Left ventricle myocardium (tissue), 1 donor: ENCODE measurements around a stretch of chr21.

DNA sequence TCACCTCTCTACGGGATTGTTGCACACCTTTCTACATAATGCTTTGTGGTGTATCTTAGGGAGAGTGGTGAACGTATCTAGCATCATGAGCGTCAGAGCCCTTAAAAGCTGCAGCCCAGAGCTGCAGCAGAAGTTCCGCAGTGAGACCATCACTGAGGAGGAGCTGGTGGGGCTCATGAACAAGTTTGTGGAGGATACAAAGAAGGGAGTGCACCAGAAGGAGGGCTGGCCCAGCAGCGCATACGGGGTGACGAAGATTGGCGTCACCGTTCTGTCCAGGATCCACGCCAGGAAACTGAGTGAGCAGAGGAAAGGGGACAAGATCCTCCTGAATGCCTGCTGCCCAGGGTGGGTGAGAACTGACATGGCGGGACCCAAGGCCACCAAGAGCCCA is 2.6 kb downstream of the CBR1 start:
- PRO-cap = no peak

GRCh38 chr21:36075088-36075463 is 5.3 kb downstream of the CBR1 start:
- PRO-cap = no peak

GRCh38 chr21:36134785-36135013 is 180 bp upstream of the CBR3 start:
- PRO-cap = bidirectional peak, plus-strand start at chr21:36135086, minus-strand start at chr21:36134958

- PRO-cap = no peak
These were observed 6.6 kb downstream of the CBR3 start for GRCh38 chr21:36141333-36142054.

- PRO-cap = no peak
These were observed 1.2 kb upstream of the DOP1B start for GRCh38 chr21:36155253-36155975.

DNA sequence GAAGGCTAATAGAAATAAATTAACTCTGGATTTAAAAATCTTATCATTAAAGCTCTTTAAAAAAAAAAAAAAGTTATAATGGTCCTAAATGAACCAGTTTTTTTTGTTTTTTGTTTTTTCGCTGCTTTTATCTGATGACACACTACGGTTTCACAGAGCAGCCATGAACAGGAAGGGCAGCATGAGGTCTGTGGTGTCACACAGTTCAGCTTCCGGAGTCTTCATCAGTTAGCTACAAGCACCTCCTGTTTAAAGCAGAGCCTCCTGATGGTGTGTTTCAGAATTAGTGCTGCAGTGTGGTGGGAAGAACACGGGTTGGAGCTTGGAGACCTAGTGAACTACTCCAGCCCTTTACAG is 17.2 kb downstream of the DOP1B start:
- PRO-cap = no peak

DNA sequence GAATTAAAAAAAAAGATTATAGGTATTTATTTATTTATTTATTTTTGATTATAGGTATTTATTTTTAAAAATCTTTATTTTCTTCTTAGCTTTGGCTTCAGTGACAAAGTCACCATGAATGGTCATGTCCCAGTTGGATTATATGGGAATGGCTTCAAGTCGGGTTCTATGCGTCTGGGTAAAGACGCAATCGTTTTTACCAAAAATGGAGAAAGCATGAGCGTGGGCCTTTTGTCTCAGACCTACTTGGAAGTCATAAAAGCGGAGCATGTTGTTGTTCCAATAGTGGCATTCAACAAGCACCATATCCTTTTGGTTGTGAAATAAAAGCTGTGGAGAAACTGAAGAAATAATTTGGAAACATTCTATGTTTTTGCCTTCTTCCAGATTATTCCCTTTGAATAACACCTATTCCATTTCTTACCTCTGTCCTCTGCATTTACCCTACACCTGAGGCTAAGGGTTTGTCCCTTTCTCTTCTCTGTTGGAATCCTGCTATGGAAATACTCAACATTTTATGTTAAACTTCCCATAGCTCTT is 17.7 kb downstream of the MORC3 start:
- PRO-cap = no peak

DNA sequence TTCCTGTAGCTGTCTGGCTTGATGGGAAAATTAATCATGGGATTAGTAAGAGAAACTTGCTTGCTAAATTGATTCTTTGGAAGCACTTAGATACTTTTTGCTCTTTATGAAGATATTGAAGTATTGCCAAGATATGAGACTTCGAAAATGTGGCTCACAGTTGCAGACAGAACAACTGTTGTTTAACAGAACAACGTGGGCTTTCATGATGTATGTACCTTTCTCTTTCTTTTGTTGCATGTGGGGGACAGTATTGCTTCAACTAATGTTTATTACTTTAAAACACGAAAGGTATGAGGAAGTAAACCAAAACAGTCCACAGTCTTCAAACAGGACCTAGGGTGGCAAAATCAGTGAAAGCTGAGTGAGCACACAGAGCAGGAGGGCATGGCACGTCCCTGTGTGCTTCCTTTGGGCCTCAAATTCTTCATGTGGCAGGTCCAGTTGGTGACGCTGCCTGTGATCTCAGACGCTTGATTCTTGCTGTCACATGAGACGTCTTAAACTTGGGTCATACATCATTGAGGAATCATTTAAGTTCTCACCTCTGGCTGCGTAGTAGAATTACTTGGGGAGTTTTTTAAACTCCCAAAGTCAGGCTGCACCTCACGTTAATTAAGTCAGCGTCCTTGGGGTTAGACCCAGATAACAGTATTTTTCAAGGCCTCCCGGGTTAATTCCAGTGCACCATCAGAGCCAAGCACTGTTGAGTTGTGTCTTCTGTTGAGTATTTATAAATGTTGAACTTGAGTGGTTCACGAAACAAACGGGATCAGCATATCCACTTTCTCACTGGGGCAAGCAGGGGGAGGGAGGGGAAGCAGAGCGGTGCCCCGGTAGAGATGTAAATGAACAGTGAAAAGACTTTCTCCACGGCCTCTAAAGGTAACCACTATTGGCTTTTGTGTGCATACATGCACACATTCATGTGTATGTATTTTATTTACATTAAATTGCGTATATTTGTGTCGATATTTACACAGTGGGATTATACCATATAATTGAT is 7.6 kb upstream of the CHAF1B start:
- PRO-cap = no peak

- PRO-cap = no peak
These were observed 1.7 kb upstream of the CLDN14 start for GRCh38 chr21:36481374-36482235.

DNA sequence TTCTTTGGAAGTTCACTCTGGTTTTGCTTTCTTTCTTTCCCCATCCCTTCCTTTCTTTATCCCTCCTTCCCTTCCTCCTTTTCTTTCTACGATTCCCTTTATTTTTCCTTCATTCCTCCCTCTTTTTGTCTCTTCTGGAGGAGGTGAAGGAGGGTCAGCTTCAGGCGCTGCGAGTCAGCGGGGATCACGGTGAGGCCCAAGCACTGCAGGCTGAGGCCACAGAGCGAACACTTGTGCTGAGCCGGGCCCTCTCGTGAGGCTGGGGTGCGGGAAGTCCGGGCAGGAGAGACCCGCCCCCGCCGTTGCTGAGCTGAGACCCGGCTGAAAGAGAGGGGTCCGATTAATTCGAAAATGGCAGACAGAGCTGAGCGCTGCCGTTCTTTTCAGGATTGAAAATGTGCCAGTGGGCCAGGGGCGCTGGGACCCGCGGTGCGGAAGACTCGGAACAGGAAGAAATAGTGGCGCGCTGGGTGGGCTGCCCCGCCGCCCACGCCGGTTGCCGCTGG is 1.6 kb downstream of the SIM2 start:
- PRO-cap = no peak

- PRO-cap = no peak
These were observed 20.1 kb downstream of the SIM2 start for GRCh38 chr21:36718933-36719568.

- PRO-cap = no peak
These were observed 55.2 kb downstream of the SIM2 start for GRCh38 chr21:36754073-36754632.

GRCh38 chr21:36862689-36863631 is 103.5 kb downstream of the HLCS start:
- PRO-cap = no peak

DNA sequence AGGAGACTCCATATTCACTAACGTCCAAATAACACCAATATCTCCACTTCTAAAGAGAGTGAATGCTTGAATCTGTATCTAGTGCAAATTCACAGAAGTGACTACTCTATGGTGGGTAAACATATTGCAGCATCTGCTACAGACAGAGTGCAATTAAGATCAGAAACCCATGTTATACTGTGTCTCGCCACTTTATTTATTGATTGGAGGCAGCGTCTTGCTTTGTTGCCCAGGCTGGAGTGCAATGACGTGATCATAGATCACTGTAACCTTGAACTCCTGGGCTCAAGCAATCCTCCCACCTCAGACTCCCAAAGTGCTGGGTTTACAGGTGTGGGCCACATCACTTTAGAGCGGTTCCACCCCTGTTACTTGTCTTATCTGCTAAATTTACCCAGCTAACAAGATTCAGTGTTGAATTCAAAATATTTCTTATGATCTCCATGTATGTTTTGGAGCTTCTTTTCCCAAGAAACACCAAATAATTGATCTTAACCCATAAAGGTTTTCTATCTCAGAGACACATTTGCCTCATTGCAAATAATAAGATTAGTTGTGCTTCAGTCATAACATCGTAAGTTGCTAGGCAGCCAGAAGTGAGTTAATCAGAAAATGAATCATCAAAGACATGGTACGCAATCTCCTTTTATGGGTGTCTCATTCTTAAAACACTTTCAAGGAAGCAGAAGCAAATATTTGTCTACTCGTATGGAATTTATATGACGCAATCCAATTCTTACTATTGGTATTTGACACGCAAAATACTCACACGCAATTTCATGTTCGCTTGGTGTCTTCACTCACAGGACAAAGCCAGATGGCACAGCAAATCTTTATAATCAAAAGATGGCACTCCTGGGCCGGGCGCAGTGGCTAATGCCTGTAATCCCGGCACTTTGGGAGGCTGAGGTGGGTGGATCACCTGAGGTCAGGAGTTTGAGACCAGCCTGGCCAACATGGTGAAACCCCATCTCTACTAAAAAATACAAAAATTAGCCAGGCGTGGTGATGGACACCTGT is 56.8 kb downstream of the HLCS start:
- PRO-cap = no peak

DNA sequence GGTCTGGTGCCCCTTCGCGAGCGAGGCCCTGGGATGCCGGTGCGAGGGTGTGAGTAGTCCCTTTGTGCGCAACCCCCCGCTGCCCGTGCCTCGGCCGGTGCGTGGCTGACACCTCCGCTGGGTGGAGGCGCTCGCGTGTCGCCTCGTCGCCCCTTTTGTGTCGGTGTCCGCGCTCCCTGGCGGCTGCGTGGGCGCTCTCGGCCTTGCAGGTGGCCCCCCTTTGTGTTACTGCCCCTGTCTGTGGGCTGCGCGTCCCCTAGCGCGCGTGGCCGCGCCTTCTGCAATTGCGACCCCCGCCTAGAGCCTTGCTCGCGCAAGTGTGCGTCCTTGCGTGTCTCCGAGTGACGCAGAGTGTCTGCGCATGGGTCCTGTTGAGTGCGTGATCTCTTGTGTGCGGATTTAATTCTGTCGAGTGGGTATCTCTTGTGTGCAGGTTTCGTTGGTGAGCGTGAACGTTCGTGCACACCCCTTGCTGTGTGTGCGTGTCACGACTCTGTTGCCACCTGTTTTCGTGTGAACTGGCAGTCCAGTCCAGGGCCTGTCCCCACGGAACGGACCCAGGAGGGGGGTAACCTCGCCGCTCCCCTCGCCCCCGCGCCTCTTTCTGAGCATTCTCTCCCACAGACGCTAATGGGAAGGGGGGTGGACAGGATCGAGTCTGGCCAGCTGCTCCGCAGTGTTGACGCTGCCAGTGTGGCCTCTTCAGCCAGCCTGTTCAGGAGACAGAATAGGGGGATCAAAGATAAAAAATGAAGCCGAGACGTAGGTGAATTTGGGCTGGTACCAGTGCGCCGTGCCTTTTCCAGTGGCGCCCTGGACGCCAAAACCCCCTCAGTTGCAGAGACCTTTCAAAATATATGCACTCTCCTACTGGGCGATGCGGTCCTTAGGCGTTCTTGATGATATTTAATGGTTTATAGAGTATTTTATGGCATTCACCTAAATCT is 820 bp downstream of the TTC3 start:
- PRO-cap = bidirectional peak, plus-strand start at position 349 of the sequence, minus-strand start at position 319 of the sequence

GRCh38 chr21:37086456-37087553 is 13.8 kb downstream of the TTC3 start:
- PRO-cap = no peak

DNA sequence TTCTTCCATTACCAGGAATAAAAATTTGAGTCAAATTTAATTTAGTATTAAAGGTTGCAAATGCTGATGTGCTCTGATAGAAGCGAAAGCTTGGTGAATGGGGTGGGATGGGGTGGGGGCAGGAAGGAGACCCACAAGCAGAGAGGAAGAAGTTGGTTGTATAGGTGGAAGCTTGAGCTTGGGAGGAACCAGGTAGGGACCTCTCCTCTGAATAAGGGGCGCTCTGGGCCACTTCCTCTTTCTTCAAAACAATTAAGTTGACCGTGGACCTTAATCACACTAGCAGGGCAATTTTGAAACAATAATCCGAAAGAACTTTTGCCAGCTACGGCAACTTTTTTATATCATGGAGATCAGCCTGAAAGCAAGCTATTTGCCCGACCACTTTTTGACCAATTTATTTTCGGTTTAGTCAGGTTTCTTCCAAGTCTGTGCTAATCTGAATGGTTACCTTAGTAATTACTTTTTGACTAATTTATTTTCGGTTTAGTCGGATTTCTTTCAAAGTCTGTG is 1.8 kb upstream of the DYRK1A start:
- PRO-cap = no peak

DNA sequence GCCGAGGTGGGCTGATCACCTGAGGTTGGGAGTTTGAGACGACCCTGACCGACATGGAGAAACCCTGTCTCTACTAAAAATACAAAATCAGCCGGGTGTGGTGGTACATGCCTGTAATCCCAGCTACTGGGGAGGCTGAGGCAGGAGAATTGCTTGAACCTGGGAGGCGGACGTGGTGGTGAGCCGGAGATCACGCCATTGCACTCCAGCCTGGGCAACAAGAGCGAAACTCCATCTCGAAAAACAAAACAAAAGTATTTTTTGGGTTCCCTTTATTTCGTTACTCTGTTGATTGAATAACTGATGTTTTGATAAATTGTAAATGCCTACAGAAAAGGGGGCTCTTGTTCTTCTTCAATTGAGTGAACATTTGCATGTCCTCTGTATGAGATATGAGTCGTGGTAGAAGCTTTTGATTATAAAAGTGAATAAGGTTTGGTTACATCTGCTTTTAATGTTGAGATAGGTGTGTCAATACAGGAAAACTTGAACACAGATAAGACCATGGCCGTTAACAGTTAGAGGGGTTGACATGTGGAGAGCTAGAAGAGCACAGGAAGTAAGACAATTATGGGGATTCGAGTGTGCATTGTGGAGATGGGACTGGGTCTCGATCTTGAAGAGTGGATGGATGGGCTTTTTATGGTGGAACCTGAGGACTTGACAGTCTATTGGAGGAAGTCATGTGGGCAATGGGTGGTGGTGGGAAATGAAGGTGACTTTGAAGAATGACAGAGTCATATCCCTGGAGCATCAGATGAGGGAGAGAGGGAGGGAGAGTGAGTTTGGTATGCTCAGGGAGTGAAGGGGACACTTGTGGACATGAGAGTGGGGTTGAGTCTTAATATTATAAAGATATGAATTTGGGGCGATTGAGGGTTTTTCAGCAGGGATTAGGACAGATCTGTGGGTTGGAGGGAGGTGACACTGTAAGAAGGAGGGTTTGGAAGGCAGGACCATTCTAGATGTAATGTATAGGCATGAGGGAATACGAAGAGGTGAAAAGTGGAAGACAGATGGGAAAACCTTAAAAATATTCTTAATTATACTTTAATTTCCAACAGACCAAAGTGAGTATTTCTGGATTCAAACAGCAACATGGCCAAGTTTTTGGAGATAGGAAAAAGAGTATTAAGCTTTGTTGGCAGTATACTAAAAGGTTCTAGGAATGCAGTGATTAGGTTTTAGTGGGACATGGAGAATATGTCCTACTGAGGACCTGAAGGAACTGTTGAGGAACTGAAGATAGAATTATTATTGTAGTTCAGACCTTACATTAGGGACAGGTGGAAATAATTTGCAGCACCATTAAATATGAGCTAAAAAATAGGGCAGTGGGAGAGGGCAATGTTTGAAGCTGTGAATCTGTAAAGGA is 12.2 kb downstream of the DYRK1A start:
- PRO-cap = no peak

GRCh38 chr21:37386051-37386932 is 19.7 kb downstream of the DYRK1A start:
- PRO-cap = no peak

- PRO-cap = no peak
These were observed 26.0 kb downstream of the DYRK1A start for GRCh38 chr21:37392497-37393049.